Peripheral blood mononuclear cell (primary cell): Measurements from ENCODE around the gene HEATR5B.

DNA sequence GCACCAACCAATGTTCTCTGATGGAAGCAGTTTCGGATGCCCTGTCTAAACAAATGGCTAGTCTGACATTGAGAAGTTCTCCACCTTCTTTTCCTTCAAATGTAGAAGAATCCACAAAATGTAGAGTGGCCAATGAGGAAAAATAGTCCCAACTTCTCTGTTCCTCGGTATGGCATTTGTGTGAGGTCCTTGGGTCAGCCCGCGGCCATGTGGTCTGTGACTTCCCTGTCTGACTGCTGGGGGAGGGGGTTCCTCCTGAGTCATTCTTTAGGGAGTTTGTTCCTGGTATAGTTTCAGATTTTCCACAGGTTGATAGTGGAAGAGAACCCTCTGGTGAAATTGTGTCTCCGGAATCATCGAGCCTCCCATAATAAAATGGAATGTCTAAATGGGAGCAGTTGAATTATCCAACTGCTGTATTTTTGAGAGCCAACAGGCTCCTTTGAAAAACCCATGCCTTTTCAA, 1.7 kb downstream of the RASGRP3 start:
- PRO-cap, 8 experiments: no peak in any of the 8 experiments

- PRO-cap, 8 experiments: no peak in any of the 8 experiments
These were observed 381.8 kb upstream of the CRIM1 start for GRCh38 chr2:35973711-35974153.

DNA sequence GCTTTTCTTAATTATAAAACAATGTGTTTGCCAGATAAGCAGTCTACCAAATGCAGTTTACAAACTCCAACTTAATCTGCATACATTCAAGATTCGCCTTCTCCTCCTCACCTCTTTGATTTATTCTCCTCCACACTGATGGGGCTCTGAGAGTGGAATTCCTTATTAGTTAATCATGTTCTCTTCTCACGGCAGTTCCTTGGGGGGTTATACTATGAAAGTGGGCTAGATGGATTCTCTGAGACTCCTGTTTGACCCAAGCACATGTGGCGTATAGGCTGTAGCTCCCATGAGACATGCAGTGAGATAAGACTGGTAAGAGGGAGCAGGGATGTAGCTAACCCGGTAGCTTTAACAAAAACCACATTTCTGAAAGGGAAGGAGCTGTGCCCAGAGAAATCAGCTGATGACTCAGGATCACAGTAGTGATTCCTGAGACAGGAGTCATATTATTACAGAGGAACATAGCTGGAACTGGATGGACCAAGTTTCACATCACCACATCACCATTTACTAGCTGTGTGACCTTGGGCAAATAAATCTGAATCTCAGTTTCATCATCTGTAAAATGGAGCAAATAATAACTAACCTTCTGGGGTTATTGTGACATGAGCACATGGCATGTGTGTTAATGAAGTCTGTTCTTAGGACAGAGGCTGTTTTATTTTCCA, 82.9 kb downstream of the CRIM1 start:
- PRO-cap, 8 experiments: no peak in any of the 8 experiments

DNA sequence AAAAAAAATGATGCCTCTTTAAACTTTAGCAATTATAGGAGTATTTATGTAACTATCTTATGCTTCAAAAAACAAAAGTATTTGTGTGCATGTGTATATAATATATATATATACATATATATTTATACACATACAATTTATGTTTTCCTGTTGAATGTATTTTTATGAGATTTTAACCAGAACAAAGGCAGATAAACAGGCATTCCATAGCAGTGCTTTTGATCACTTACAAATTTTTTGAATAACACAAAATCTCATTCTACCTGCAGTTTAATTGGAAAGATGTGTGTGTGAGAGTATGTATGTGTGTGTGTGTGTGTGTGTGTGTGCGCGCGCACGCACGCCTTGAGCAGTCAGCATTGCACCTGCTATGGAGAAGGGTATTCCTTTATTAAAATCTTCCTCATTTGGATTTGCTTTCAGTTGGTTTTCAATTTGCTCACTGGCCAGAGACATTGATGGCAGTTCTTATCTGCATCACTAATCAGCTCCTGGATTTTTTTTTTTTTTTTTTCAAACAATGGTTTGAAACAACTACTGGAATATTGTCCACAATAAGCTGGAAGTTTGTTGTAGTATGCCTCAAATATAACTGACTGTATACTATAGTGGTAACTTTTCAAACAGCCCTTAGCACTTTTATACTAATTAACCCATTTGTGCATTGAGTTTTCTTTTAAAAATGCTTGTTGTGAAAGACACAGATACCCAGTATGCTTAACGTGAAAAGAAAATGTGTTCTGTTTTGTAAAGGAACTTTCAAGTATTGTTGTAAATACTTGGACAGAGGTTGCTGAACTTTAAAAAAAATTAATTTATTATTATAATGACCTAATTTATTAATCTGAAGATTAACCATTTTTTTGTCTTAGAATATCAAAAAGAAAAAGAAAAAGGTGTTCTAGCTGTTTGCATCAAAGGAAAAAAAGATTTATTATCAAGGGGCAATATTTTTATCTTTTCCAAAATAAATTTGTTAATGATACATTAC, 47.9 kb downstream of the FEZ2 start:
- PRO-cap, 8 experiments: no peak in any of the 8 experiments

DNA sequence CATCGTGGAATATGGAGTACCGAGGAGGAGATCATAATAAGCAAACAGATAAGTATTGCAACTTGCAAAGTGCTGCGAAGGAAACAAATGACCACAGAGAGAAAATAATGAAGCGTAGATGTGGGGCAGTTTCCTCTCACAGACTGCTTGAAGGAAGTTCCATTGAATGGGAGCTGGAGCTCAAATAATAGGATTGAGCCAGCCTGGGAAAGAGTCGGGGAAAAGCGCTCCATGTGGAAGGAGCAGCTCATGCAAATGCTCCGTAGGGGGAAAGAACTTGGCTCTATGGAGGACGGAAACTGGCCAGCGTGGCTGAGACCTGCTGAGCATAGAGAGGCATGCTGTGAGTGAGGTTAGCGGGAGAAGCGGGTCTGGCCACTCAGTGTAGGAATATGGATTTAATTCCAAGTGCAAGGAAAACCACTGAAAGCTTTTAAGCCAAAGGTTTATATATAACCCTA, 28.6 kb upstream of the VIT start:
- PRO-cap, 8 experiments: no peak in any of the 8 experiments

DNA sequence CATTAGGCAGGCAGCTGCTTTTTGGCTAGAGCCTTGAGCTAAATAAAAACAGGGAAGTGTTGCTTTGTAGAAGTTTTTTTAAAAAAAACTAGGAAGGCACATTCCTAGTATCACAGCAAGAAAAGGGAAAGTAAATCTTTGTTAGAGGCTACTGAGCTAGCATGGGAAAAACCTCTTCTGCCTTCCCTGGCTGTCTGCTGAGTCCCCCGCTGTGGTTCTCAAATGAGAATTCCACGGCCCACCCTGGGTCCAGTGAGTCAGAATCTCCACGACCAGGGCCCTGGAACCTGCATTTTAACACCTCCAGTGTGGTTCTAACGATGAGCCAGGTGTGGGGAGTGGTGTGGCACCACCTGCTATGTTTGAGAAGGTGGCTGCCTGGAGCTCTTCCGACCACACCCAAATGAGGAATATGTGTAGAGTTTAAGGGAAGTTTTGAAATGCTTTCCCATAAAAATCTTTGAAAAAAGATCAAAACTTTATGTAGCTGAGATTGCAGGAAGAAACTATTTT, 66.5 kb downstream of the VIT start:
- PRO-cap, 8 experiments: peak in 2 of 8 experiments; most common plus-strand start position 225 of the sequence (in 2)

- PRO-cap, 8 experiments: no peak in any of the 8 experiments
These were observed 3.4 kb downstream of the STRN start for GRCh38 chr2:36962884-36963463.

GRCh38 chr2:37083657-37084879, at the start of gene HEATR5B:
HEATR5B (minus strand) TSS chr2:37084372.
- PRO-cap, 8 experiments: peak in 8 of 8 experiments; most common plus-strand start chr2:37083977 (in 6); most common minus-strand start chr2:37084278 (in 7)

DNA sequence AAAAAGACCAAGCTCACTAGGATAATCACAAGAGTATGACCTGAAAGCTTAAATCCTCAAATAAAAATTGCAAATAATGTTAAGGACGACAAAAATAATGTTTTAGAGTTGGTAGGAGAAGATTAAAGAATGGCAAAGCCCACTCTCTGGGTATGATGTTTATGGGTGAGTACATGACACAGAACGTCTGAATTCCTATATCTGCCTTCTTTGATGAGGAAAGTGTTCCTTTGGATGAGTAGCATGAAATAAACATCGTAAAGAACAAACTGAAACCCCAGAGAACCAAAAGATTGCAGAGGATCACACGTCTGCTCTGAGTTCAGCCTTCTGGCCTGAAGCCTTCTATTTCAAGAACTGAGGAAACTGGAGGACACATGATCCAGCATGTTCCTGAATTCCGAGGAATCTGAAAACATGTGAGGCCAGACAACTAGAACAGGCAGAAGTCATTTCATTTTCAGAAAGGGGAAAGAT, 8.6 kb downstream of the SULT6B1 start:
- PRO-cap, 8 experiments: no peak in any of the 8 experiments

- PRO-cap, 8 experiments: no peak in any of the 8 experiments
These were observed 16.6 kb downstream of the CEBPZ start for GRCh38 chr2:37214817-37215163.

DNA sequence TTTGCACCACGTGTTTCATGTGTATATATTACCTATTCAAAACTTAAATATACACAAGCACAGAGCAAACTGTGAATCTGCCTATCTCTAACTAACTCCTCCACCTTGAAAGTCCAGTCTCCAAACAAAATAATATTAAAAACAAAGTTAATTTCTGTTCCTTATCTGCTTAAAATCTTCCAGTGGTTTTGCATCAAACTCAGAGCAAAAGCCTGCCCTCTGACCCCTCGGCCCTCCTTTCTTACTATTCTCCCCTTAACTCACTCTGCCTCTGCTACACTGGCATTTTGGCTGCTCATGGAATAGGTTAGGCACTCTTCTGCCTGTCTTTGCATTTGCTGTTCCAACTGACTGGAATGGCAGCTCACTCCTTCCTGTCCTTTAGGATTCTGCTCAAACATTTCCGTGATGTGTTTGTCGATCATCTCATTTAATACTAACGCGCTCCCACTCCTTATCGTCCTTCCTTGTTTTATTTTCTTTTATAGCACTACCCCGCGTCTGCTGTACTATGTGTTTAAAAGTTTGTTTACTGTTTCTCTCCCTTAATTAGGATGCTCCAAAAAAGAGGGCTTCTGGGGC, 861 bp downstream of the CEBPZ start:
- PRO-cap, 8 experiments: peak in 7 of 8 experiments; most common plus-strand start position 282 of the sequence (in 1); most common minus-strand start position 462 of the sequence (in 2)

- PRO-cap, 8 experiments: no peak in any of the 8 experiments
These were observed 122.2 kb downstream of the QPCT start for GRCh38 chr2:37466455-37467210.

- PRO-cap, 8 experiments: no peak in any of the 8 experiments
These were observed 100.6 kb downstream of the CDC42EP3 start for GRCh38 chr2:37570912-37571238.

DNA sequence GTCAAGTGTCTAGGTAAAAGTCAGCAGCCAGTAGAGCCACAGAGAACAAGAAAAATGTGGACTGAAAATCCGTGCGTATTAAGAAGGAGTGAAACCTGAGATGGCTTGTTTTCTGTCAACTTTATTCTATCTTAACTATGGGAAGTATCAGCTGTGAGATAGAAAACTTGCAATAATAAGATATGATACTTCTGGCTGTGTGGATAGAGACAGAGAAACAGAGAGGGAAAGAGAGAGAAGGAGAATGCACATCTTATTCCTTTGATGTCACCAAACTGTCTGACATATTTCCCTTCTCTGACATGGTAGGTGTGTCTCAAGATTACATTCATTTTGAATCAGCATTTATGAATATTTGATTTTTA, 69.5 kb downstream of the CDC42EP3 start:
- PRO-cap, 8 experiments: no peak in any of the 8 experiments

GRCh38 chr2:37614068-37614512, 57.4 kb downstream of the CDC42EP3 start:
- PRO-cap, 8 experiments: no peak in any of the 8 experiments

DNA sequence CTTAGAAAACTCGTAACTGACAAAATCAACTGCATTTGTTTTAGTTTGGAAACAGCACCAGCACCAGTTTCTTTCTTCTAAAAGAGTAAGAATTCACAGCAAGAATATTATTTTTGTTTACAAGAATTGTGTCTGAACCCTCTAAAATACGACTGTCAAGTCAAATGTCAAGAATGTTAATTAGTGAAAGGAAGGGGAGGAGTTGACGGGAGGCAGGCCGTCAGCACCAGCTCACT, 94.5 kb upstream of the CDC42EP3 start:
- PRO-cap, 8 experiments: no peak in any of the 8 experiments

GRCh38 chr2:37794631-37795295, 123.3 kb upstream of the CDC42EP3 start:
- PRO-cap, 8 experiments: no peak in any of the 8 experiments

DNA sequence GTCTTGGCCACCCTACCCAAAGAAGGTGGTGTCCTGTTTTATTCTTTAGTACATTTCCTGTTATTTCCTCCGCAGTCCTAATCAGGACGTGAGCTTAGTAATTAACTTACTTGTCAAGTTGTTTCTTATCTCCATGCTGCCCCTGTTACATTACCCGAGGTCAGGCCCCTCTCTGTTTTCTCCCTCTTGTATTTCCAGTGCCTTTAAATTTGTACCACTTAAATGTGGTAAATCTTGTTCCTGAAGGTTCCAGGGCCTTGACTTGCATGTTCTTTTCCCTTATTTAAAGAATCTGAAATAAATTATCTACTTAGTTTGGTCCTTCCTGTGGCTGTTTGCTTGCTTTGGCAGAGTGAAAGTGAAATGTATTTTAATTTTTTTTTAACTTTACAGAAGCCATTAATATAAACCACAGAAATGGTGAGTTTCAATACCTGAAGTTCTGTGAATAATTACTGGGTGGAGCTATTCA, 73.5 kb upstream of the RMDN2 start:
- PRO-cap, 8 experiments: no peak in any of the 8 experiments

GRCh38 chr2:38071035-38071377, 4.9 kb downstream of the CYP1B1 start:
- PRO-cap, 8 experiments: no peak in any of the 8 experiments

GRCh38 chr2:38085907-38086401, 10.0 kb upstream of the CYP1B1 start:
- PRO-cap, 8 experiments: no peak in any of the 8 experiments